Non-pigmented ciliary epithelial cell (primary cell): ENCODE measurements around a stretch of chr6.

GRCh38 chr6:108636266-108636950, 75.7 kb downstream of the FOXO3 start:
- RRBS: no CpG with 5 or more reads among the region's 4 CpGs

DNA sequence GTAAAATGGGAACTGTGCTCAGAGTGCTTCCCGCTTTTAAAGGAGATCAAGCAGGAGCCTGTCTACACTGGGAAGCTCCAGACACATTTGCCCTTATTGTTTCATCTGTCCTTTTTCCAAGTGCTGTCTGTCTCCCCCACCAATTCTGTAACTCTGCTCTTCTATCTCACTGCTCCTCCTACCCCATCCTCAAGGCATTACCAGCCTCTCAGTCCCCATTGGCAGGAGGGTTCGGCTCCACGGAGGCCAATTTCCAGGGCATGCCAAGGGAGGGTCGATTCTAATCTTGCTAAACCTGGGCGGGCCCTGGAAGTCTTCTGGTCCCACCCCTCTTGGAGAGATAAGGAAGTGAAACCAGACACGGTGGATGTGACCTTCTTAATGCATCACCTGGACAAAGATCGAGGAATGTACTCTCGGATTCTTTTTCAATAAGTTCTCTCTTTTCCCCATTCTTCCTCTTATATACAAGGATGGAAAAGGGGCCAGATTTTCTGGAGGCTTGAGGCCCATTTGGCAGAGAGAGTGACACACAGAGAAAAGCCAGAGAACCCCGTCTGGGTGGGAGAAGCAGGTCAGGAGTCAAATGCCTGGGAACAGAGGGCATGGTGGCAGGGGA, 112.3 kb upstream of the ARMC2 start:
- RRBS: no CpG with 5 or more reads among the region's 9 CpGs

GRCh38 chr6:108851037-108851410, 2.8 kb downstream of the ARMC2 start:
- RRBS: no CpG with 5 or more reads among the region's 4 CpGs

- RRBS: no CpG with 5 or more reads among the region's 1 CpG
Observed at GRCh38 chr6:108870245-108870550, 22.0 kb downstream of the ARMC2 start.

DNA sequence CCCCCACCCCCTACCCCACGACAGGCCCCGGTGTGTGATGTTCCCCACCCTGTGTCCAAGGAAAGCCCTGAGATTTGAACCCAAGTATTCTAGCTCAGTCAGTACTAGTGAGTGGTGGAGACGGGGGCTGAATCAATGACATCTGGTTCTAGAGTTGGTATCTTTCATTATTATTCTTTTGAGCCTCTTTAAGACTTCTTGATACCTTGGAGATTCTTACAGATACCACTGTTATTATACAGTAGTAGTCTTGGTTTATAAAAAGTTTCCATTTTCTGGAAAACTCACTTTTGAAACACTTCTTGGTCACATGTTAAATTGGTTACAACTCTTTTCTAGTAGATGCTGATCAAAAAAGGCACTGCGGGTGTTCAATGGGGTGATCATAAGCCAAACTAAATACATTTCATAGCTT, 88.2 kb downstream of the SESN1 start:
- RRBS: no CpG with 5 or more reads among the region's 4 CpGs

GRCh38 chr6:109008291-109009372, 86.0 kb downstream of the SESN1 start:
- RRBS: 2% methylated on average over 6 of the region's 39 CpGs

DNA sequence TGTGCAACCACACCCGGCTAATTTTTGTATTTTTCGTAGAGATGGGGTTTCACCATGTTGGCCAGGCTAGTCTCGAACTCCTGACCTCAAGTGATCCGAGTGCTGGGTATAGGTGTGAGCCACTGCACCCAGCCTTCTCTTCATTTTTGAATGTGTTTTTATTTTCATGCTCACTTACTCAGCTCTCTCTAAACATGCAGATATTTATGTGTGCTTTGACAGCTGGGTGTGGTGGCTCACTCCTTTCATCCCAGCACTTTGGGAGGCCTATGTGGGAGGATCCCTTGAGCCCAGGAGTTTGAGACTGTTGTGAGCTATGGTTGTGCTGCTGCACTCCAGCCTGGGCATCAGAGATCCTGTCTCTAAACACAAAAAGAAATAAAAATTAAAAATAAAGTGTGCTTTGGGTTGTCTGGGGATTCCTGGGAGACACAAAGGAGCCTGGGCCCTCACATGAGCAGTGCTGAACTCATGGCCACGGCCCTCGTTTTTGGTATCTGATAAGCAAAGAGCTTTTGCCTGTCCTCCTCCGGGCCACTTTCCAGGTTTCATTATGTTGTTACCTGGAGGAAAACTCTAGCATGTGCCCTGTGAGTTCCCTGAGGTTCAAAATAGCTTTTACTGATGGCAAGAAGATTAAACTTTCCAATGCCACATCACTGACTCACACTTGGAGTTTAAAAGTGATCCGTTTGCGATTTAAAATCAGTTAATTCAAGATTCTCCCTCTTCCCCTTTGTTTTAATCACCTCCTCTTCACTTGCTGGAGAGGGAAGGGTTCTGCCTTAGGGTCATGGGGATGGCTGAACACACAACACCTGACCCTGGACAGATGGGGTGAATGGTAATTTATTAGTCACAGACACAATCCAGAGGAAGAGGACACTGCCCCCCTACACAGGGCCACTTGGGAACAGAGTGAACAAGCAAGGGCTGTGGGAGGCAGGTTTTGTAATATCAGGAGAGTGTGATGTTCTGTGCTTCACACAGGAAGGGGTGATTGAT, 78.4 kb downstream of the CD164 start:
- RRBS: no CpG with 5 or more reads among the region's 9 CpGs

- RRBS: no CpG with 5 or more reads among the region's 3 CpGs
Observed at GRCh38 chr6:109320138-109320486, 62.2 kb downstream of the CD164 start.

GRCh38 chr6:109360995-109361699, 21.1 kb downstream of the CD164 start:
- RRBS: no CpG with 5 or more reads among the region's 3 CpGs

GRCh38 chr6:109450248-109450721, 5.3 kb downstream of the MICAL1 start:
- RRBS: no CpG with 5 or more reads among the region's 11 CpGs

GRCh38 chr6:110182433-110182840, 2.2 kb downstream of the CDC40 start:
- RRBS: no CpG with 5 or more reads among the region's 1 CpG

- RRBS: no CpG with 5 or more reads among the region's 6 CpGs
Observed at GRCh38 chr6:110491678-110492465, 15.5 kb upstream of the SLC22A16 start.

DNA sequence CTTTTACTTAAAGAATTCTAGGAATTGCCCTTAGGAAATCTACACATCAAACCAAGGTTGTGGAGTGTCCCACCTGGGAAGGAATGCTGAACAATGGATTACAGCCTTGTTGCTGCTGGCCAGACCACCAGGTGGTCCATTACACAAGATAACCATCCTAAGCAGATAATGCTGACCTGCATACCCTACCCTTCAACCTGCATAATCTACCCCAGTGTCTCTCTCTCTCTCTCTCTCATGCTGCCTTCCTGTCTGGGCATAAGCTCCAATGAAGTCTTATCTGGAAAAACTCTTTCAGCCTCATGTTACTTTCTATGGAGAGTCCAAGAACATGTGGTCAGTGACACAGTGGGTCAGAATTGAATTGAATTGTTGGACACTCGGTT, 35.1 kb upstream of the SLC22A16 start:
- RRBS: no CpG with 5 or more reads among the region's 1 CpG

DNA sequence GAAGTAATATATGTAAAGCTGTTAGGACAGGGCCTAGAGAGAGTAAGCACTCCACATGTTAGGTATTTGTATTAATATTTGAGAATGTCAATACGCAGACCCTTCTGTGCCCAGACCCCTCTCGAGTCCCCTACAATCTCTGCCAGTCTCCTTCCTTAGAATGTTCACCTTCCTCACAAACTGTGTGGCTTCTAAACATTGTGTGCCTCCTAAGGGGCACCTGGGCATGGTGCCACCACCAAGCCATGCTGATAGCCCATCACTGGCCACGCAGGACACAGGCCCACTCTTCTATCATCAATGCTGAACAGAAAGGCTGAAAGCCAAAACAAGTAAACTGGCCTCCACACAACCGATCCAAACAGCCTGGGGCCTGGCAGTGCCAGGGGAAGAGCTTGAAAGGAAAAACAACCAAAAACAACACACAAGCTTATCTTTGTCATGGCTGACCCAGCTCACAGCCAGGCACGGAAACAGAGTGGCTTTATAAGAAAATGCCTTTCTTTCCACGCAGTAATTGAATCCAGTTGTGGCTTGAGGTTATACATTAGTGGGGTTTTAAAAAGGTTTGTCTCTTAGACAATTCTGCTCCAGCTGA, 65.2 kb upstream of the SLC22A16 start:
- RRBS: no CpG with 5 or more reads among the region's 6 CpGs

DNA sequence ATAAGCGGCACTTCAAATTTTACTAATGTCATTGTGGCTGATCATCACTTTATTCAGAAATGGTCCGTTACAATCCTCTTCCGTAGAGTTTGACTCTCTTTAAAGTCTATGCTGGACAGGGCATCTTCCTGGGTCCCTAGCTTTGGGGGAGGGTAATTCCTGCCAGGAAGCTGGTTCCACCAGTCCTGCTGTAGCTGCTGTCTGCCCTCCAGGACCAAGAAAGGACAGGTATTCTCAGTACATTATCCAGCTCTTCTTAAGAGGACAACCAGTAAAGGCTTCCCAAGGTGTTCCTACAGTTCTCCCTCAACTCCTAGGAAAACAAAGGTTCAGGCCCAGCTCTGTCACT, 1.5 kb downstream of the CDK19 start:
- RRBS: no CpG with 5 or more reads among the region's 3 CpGs

DNA sequence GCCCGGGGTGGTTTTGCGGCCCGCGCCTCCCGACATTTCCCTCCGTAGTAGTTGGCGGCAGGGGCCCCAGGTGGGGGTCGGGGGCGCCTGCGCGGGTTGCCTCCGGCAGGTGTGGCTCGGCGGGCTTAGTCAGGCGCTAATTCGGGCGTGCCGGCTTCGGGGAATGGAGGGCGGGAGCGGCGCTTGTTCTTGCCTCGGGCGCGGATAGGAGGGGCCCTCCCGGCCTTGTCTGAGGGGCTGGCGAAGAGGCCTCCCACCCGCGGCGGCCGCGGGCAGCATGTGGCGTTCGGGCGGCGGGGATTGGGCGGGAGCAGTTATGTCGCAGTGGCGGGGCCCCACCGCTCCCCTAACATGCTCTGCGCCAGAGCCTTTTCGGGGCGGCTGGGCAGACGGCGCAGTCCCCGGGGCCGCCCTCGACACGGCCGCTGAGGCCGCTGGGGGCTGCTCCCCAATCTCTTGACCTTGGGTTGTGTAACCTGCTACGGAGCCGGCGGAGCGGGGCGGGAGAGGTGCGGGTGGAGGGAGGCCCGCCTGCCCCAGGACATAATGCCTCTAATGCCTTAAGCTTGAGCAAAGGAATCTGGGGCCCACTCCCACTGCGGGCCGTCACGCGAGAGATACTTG, 1.0 kb downstream of the AMD1 start:
- RRBS: under 1% methylated on average over 18 of the region's 62 CpGs

GRCh38 chr6:110952420-110952921, 6.0 kb upstream of the GTF3C6 start:
- RRBS: no CpG with 5 or more reads among the region's 3 CpGs

DNA sequence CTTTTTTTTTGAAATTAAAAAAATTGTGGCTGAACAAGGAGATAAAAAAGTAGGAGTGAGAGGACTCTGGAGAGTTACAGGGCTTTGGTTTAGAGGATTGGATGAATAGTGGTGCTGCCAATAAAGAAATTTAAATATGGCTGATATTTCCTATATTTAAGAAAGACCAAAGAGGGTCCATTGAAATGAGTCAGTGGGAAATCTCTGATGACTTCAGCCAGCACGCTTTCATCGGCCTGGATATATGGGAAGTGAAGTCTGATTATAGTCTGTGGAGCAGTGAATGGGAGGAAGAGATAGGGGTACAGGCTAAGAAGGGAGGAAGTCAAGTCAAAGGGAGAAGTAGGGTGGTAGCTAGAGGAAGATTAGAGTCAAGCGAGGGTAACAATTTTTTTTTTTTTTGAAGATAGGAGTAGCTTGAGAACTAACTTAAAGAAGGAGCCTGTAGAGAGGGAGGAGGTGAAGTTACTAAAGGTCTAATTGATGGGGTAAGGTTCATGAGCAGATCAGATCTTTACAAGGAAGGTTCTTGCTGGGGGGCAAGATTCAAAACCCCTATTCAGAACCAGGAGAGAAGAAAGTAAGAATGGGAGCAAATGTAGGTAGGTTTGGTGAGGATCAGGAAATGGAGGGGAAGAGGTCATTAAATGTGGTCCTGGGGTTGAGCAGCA, 22.8 kb downstream of the SLC16A10 start:
- RRBS: no CpG with 5 or more reads among the region's 3 CpGs

DNA sequence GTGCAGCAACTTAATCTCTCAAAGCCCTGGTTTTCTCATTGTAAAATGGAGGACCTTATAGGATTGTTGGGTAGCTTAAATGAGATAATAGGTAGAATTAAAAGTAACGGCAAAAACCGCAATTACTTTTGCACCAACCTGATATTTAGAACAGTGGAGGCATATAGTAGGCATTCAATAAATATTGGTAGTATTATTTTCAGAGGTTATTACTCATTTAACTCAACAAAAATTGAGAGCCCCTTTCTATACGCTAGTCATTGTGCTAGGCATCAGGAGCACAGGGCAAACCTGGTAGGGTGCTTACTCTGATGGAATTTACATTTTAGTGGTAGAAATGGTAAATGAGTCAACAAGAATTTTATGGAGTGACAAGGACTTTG, 39.5 kb downstream of the SLC16A10 start:
- RRBS: no CpG with 5 or more reads among the region's 3 CpGs